Tibial nerve (tissue), 3 donors: ENCODE data around the genes WDR36 and REEP5.

GRCh38 chr5:108728509-108728840 lies 19.2 kb upstream of the FER start:
- PRO-cap, result no peak
- RAMPAGE, long total RNA, 3 experiments, result no peak in any of the 3 experiments

- PRO-cap, result no peak
- RAMPAGE, long total RNA, 3 experiments, result start-site peak on the plus strand in 1 of 3 experiments, at chr5:108964052-108964491 at its widest, 6 to 8 reads per replicate
Measured at GRCh38 chr5:108963788-108964685, 216.3 kb downstream of the FER start.

DNA sequence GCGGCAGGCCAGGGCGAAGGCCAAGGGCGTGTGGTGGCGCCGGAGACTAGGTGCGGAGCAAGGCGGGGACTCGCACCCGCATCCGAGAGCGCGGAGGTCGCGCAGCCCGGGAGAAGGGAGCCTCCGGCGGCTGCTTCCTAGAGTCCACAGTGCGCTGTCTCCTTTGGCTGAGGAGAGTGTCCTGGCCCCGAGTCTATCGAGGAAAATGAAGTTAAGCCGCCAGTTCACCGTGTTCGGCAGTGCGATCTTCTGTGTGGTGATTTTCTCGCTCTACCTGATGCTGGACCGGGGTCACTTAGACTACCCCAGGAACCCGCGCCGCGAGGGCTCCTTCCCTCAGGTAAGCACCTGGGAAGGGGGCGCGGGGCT lies 470 bp downstream of the MAN2A1 start:
- PRO-cap, result no peak
- RAMPAGE, long total RNA, 3 experiments, result no peak in any of the 3 experiments

DNA sequence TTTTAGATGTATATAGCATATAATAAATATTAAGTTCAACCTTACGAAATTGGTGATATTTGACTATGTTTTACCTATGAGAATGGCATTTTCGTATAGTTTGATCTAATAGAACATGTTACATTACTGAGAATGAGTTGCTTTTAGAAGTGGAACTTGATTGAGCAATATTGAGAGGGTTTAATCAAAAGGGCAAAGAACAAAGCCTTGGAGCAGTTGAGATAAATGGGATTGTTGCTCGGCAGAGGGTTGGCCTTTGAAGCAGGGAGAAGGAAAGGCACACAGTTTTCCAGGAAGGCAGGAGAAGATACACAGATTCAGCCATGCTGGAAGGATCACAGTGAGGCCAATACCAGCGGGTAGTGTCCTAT lies 19.4 kb downstream of the MAN2A1 start:
- PRO-cap, result no peak
- RAMPAGE, long total RNA, 3 experiments, result no peak in any of the 3 experiments

DNA sequence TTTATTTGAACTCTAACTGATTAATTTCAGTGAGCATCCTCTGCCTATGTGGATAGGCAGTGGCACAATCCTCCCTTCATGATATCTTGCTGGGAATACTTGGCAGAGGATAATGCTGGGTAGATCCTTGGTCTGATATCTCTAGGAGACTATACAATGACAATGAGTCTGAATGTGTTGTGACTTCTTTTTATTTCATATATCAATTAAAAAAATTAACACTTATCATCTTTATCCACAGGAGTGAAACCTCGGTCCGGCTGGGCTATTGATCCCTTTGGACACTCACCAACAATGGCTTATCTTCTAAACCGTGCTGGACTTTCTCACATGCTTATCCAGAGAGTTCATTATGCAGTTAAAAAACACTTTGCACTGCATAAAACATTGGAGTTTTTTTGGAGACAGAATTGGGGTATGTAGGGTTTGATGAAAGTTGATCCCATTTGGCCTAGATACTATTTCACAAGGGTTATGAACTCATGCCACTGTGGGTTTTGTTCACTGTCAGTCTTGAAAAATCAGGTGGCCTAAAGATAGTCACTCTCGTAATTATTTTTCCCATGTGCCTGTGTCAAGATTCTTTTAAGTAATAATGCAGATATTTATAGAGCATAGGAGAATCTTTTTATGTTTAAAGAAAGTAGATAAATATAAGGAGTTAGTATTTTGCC lies 77.7 kb downstream of the MAN2A1 start:
- PRO-cap, result no peak
- RAMPAGE, long total RNA, 3 experiments, result no peak in any of the 3 experiments

- PRO-cap, result no peak
- RAMPAGE, long total RNA, 3 experiments, result no peak in any of the 3 experiments
Measured at GRCh38 chr5:109785226-109785935, 95.7 kb downstream of the MAN2A1 start.

GRCh38 chr5:109857409-109858061 lies 167.8 kb downstream of the MAN2A1 start:
- PRO-cap, result no peak
- RAMPAGE, long total RNA, 3 experiments, result no peak in any of the 3 experiments

DNA sequence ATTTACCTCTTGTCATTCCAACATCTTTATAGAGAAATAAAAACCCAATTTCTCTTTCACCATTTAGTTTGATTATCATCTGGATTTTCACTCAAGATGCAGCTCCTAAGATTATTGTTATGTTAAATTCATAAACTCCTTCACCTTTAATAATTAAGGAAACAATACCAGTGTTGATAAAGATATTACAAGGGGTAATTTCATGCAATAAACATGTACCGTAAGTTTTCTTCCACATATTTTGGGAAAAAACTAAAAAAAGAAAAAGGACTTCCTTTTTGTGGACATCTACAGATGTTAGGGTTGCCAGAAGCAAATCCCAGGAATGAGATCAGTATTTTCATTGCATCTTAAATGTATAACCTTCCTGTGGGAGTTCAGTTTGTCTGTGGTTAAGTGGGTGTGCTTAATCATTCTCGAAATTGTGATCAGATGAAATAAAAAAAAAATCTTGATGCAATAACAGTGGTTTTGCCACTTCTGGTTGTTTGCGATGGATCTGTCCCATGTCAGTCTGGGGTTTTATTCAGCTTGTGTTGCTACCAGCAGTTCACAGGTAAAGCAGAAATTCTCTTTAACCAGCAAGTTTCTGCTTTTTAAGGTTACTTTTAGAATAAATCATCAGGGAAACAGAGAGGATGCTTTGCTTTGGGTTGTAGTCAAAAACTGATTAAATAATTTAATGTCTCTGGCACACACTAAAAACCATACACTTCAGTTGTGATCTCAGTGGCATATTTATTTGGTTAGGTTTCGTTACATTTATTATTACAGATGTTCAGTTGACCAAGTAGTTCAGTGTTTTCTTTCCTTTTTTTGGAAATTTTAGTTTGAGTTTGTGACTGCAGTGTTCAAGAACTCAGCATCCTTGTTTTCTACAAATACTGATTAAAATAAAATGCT lies 179.0 kb downstream of the MAN2A1 start:
- PRO-cap, result no peak
- RAMPAGE, long total RNA, 3 experiments, result no peak in any of the 3 experiments

GRCh38 chr5:110535988-110537057 lies 190.1 kb downstream of the TMEM232 start:
- PRO-cap, result no peak
- RAMPAGE, long total RNA, 3 experiments, result no peak in any of the 3 experiments

DNA sequence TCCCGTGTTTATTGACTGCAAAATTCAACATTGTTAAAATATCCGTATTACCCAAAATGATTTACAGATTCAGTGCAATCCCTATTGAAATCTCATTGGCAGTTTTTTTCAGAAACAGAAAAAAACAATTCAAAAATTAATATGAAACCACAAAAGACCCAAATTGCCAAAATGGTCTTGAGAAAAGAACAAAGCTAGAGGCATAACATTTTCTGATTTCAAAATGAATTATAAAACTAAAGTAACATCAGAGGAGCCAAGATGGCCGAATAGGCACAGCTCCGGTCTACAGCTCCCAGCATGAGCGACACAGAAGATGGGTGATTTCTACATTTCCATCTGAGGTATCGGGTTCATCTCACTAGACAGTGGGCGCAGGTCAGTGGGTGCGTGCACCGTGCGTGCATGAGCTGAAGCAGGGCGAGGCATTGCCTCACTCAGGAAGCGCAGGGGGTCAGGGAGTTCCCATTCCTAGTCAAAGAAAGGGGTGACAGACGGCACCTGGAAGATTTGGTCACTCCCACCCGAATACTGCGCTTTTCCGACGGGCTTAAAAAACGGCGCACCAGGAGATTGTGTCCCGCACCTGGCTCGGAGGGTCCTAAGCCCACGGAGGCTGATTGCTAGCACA lies 85.9 kb upstream of the TSLP start:
- PRO-cap, result no peak
- RAMPAGE, long total RNA, 3 experiments, result no peak in any of the 3 experiments

- PRO-cap, result unidirectional peak, plus-strand start at chr5:111092314; unidirectional peak, plus-strand start at chr5:111092426
- RAMPAGE, long total RNA, 3 experiments, result start-site peak on the plus strand in 3 of 3 experiments, at chr5:111092316-111092365 at its widest, 56 to 90 reads per replicate
Measured at GRCh38 chr5:111091935-111092985, at the start of gene WDR36. Gene WDR36, plus strand, starts transcription at chr5:111092348.

- PRO-cap, result no peak
- RAMPAGE, long total RNA, 3 experiments, result no peak in any of the 3 experiments
Measured at GRCh38 chr5:111301981-111302488, 77.9 kb downstream of the CAMK4 start.

- PRO-cap, result no peak
- RAMPAGE, long total RNA, 3 experiments, result no peak in any of the 3 experiments
Measured at GRCh38 chr5:112028110-112028514, 271.1 kb upstream of the NREP start.

DNA sequence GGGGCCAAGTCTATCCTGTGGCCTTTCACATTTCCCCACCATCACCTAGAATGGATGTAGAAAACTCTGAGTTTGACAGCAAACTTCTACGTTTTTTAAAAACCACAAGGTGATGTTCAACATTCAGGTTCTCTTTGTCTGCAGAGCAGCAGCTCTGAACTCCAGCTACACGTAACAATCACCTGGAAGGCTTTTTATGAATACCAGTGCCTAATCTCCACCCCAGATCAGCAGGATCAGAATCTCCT lies 44.3 kb downstream of the EPB41L4A start:
- PRO-cap, result no peak
- RAMPAGE, long total RNA, 3 experiments, result no peak in any of the 3 experiments

DNA sequence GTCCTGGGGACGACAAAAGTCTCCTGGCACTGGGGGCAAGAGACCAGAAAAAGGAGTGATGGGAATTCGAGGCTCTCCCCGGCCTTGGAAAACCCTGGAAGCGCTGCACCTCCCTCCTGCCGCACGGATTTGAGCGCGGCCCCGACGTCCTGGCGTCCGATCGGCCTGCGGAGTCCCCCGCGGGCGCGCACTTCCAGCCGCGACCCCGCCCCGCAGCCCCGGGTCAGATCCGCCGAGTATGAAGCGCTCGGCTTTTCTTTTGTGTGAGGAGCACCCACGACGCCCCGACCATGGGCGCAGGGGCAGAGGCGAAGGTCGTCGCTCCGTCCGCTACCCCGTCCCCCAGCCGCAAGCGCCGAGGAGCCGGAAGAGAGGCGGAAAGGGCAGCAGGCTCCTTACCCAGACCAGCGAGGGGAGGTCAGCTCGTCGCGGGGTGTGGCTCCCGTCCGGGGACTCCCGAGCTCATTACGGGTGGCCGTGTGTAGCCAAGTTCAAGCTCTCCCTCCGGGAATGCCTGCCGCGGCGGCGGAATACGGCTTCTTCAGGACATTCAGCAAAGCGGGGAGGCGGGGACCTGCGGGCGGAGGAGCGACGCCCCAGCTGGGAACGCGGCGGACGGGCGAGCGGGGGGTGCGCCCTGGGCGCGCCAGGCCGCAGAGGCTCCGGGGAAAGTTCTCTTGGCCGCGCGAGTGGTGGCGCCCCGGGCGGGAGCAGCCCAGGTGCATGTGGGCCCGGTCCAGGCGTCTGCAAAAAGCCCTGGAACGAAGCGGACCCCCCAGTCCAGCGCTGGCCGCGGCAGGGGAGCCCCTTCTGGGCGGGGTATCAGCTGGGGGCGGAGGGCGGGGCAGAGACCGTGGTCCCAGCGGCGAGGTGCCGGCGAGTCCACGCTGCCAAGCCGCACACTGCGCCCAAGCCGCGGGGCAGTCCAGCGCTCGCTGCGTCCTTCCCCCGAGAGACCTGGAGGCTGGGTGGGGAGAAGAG lies 573 bp upstream of the EPB41L4A start:
- PRO-cap, result unidirectional peak, minus-strand start at position 131 of the sequence
- RAMPAGE, long total RNA, 3 experiments, result no peak in any of the 3 experiments

- PRO-cap, result unidirectional peak, minus-strand start at chr5:112922210; unidirectional peak, minus-strand start at chr5:112922314
- RAMPAGE, long total RNA, 3 experiments, result start-site peak on the minus strand in 2 of 3 experiments, at chr5:112922205-112922314 at its widest, 301 to 1,261 reads per replicate
Measured at GRCh38 chr5:112921902-112922824, at the start of gene REEP5. Gene REEP5, minus strand, starts transcription at chr5:112922227.

DNA sequence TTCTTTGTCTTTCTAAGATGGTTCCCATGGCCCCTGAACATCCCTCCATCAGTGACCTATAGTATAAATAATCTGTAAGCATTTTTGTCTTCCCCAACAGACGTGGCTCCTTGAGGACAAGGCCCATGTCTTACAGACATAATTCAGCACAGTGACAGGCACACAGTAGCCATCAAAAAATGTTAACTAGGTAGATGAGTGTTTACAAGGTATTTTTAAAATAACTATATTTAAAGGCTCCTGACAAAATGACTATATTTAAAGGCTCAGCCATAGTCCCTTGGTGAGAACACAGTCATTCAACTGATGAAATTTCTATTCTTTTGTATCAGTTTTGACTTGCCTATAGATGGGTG lies 218.4 kb downstream of the TSSK1B start:
- PRO-cap, result no peak
- RAMPAGE, long total RNA, 3 experiments, result start-site peak on the minus strand in 1 of 3 experiments, centred at position 64 of the sequence, 7 reads per replicate

DNA sequence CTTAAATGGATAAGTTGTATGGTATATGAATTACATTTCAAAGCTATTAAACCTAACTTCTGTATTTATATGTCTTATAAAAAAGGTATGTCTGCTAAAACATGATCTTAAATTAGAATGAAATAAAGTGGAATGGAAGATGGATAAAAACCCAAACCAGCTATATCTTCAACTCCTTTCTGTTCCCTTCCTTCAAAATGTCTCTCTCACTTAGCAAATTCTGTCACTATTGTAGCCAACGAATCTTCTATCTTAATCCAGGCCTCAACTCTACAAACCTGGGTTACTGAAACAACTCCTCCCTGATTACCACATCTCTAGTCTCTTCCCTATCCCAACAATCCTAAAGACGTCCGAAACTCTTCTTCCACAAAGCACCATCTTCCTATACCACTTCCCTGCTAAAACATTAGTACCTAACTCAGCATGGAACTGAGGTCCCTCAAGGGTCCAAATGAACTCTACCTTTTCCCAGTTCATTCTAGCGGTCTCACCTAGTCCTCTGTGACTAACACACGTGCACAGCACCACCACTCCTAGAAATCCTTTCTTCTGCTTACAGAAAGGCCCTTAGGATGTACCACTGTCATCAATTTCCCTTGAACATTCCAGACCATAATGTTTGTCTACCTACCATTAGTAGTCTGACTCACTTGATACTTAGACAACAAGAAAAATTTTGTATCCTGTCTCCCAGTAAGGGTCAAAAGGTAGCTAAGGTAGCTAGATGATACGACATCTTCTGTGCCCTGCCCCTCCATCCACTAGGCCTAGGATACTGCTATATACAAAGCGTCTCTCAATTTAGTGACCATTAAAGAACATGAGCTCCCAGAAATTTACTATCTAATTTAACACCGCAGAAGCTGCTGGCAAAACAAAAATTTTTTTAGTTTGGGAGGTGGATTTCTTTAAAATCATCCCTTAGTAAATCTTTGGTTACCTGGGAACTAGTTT lies 166.7 kb downstream of the TSSK1B start:
- PRO-cap, result no peak
- RAMPAGE, long total RNA, 3 experiments, result no peak in any of the 3 experiments

DNA sequence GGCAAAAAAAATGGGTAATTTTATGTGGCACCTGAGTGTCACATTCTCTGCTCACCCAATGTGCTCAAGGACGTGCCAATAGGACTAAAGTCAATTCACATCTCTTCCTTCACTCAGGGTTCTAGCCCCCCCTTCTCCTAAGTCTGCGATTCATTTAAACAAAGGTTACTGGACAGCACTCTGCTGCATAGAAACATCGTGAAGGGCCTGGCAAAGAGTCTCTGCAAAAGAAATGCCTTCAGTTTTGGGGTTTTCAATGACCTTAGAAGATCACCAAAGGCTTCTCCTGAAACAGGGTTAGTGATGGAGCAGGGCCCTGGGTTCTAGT lies 142.2 kb downstream of the TSSK1B start:
- PRO-cap, result no peak
- RAMPAGE, long total RNA, 3 experiments, result no peak in any of the 3 experiments

GRCh38 chr5:113330701-113331221 lies 104.0 kb downstream of the TSSK1B start:
- PRO-cap, result no peak
- RAMPAGE, long total RNA, 3 experiments, result no peak in any of the 3 experiments